NCI-H460 (cell line): ENCODE measurements around the gene HTATIP2.

DNA sequence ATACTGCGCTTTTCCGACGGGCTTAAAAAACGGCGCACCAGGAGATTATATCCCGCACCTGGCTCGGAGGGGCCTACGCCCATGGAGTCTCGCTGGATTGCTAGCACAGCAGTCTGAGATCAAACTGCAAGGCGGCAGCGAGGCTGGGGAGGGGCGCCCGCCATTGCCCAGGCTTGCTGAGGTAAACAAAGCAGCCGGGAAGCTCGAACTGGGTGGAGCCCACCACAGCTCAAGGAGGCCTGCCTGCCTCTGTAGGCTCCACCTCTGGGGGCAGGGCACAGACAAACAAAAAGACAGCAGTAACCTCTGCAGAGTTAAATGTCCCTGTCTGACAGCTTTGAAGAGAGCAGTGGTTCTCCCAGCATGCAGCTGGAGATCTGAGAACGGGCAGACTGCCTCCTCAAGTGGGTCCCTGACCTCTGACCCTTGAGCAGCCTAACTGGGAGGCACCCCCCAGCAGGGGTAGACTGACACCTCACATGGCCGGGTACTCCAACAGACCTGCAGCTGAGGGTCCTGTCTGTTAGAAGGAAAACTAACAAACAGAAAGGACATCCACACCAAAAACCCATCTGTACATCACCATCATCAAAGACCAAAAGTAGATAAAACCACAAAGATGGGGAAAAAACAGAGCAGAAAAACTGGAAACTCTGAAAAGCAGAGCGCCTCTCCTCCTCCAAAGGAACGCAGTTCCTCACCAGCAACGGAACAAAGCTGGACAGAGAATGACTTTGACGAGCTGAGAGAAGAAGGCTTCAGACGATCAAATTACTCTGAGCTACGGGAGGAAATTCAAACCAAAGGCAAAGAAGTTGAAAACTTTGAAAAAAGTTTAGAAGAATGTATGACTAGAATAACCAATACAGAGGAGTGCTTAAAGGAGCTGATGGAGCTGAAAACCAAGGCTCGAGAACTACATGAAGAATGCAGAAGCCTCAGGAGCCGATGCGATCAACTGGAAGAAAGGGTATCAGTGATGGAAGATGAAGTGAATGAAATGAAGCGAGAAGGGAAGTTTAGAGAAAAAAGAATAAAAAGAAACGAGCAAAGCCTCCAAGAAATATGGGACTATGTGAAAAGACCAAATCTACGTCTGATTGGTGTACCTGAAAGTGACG, 18.7 kb downstream of the ZDHHC13 start:
RAMPAGE:
- cytosol, long total RNA = no peak
- long total RNA = no peak
- nucleus, long total RNA = no peak

GRCh38 chr11:19184929-19185520, 16.8 kb downstream of the CSRP3 start:
RAMPAGE:
- cytosol, long total RNA = no peak
- long total RNA = no peak
- nucleus, long total RNA = no peak

DNA sequence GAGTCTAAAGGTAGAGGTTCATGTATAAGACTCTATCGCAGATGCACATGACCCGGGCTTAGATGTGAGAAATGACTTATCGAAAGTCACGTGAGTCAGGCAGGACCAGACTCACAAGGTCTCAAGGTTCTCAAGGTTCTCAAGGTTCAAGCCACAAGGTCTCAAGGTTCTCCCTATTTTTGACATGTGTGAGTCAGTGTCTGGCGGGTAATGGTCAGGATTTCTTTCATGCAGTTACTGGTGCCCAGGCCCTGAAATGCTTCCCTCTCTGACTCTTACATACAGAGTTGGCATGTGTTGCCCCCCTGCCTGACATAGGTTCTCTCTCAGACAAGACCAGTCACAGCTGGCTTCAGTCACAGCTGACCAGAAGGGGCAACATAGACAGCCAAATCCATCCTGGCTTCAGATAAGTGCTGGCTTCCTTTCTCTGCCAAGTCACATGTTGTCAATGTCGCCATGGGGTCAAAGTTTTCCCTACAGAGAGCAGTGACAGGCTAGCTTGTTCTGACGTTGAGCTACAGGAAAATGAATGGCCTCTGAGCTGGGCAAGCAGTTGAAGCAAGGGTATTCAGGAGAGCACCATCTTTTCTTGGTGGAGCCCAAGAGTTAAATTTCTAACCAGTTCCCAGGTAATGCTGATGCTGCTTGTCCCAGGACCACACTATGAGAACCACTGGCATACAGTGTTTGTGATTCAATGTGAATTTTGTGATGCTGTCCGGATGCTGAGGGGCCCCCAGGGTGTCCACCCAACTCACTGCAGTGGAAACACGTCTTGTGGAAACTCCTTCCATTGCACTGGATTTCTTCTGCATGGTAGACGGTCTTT, 10.0 kb downstream of the CSRP3 start:
RAMPAGE:
- cytosol, long total RNA = no peak
- long total RNA = no peak
- nucleus, long total RNA = no peak

DNA sequence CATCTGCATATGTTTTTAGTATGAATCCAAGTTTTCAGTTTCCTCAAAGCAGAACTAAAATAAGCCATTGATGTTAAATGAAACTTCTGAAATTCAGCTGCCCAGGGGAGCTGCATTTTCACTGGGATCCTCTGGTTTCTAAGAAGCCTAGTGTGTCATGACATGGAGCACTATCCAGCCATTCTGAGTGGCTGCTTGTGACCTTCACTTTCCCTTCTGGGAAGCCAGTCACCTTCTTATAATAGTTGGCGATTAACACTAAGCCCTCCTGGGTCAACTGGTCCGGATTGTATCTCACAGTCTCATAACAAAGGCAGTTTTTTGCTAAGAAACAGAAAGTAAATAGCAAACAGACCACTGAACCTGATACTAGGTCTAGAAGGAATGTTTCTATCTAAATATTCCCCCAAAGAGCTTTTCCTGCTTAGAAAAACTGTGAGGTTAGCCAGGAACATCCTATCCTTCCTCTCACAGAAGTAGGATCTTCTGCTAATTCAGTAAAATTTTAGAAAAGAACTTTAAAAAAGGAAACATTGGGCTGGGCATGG, 7.8 kb downstream of the CSRP3 start:
RAMPAGE:
- cytosol, long total RNA = no peak
- long total RNA = no peak
- nucleus, long total RNA = no peak

DNA sequence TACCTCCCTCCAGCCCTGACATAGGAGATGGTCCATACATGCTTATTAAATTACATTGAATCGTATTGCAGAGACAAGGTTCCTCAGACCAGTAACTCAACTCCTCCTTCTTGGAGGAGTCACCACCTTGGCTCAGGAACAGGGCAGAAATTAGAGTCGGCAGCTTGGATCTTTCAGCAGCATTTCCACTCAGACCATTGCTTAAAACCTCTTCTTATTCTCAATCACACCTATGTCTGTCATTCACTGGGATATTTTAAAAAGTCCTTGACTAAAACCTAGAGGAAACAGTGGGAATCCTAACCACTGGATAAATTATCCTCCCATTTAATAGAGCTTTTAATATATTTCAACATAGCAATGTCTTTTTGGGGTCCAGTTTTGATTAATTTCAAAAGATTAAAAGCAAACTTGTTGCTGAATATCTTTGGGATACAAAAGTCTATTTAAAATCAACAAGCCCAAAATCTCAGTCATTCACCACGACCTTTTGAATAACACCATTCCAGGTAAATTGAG, 835 bp downstream of the CSRP3 start:
RAMPAGE:
- cytosol, long total RNA = no peak
- long total RNA = no peak
- nucleus, long total RNA = no peak

DNA sequence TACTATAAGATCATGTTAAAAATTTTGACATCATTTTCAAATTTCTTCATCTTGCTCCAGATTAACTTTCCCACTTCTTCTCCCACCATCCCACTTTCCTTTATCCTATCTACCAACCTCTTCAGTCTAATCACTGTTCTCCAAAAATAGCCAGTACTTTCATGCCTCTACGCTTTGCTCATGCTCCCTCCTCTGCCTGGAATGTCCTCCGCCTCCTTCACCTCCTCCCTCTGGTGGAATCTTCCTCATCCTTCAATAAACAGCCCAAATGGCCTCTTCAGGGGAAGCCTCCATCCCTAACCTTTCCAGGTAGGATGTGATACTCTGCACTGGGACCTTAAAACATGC, 7.8 kb upstream of the CSRP3 start:
RAMPAGE:
- cytosol, long total RNA = no peak
- long total RNA = no peak
- nucleus, long total RNA = no peak

DNA sequence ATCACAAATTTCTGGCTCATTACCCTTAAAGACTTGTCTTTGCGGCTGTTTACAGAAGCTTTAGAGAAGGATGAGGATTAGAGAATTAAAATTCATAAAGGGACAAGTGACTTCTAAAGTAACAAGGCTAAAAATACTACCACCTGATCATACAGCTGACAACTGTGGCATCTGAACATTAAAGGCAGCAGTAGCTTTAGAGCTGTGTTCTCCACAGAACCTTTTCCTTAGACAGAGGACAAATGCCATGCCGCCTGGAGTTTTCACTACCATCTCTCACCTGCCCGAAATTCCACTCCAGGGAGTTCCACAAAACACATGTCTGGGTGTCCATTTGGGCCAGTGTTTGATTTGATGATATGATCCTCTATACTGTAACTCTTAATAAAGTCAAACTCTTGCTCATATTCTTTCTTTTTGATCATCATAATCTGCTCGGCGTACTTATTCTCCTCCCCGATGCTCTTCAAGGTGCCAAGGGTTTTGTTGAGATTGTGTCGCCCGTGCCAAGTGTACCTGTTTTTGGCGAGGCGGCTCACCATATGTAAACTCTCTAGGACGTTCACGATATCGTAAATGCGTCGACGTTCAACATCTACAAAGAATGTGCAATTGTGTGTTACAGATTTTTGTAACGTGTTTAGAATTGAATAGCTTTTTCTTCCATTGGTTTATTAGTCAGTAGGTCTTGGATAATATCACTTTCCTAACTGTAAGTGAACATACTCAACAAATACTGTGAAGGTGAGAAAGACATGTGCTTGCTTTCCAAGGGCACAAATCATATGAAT, 6.1 kb downstream of the E2F8 start:
RAMPAGE:
- cytosol, long total RNA = no peak
- long total RNA = no peak
- nucleus, long total RNA = no peak

DNA sequence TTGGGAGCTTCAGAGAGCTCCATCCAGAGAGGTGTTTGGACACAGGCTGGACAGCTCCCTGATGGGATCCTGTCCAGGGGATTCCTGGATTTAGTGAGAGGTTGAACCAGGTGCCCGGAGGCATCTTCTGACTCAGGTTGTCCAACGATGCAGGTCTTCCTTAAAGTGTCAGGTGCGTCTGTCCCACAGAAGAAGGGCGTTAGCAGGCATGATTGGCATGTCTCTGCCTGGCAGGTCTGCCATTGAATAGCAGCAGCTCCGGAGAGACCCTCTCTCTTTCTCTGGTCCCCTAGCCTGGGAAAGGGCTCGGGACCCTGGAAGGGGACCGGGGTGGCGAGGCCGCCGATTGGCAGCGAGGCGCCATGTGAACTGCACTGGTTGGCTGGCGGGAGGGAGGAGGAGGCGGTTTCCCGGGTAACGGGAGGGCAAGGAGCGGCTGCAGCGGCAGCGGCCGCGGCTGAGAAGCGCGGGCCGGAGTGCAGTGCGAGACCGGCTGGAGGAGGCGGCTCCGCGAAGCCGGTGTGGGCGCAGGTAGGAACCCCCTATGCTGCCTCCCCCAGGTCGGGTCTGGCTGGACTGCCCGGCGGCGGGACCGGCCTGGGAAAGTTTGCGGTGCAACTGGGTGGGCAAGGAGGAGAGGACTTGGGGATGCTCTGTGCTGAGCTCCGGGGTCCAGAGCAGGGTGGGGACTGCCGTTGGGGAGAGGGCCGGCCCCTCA, 104.2 kb upstream of the E2F8 start:
RAMPAGE:
- cytosol, long total RNA = no peak
- long total RNA = no peak
- nucleus, long total RNA = no peak

GRCh38 chr11:19432148-19433249, 191.8 kb upstream of the E2F8 start:
RAMPAGE:
- cytosol, long total RNA = no peak
- long total RNA = no peak
- nucleus, long total RNA = no peak

GRCh38 chr11:19676087-19676801, 36.4 kb upstream of the NAV2 start:
RAMPAGE:
- cytosol, long total RNA = no peak
- long total RNA = no peak
- nucleus, long total RNA = no peak

GRCh38 chr11:19698362-19698705, 14.3 kb upstream of the NAV2 start:
RAMPAGE:
- cytosol, long total RNA = no peak
- long total RNA = no peak
- nucleus, long total RNA = no peak

GRCh38 chr11:19725765-19726208, 13.2 kb downstream of the NAV2 start:
RAMPAGE:
- cytosol, long total RNA = no peak
- long total RNA = no peak
- nucleus, long total RNA = no peak

DNA sequence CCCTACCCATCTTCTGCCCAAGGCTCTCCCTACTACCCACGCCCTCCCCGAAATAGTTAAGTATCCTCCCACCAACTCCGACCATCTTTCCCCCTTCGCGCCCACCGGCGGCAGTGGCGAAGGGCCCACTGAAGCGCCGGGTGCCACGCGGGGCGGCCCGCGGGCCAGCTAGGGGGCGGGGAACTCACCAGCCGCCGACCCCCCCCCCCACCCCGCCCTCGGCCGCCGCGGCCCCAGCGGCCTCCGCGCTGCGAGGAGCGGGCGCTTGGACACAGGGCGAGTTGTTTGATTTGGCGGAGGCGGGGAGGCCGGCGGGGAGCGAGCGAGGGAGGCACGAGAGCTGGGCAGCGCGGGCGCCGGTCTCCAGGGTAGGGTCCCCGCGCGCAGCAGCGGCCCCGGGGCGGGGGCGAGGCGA, 64.3 kb downstream of the NAV2 start:
RAMPAGE:
- cytosol, long total RNA = no peak
- long total RNA = no peak
- nucleus, long total RNA = no peak

RAMPAGE:
- cytosol, long total RNA = no peak
- long total RNA = no peak
- nucleus, long total RNA = no peak
Observed at GRCh38 chr11:19798892-19799294, 86.3 kb downstream of the NAV2 start.

RAMPAGE:
- cytosol, long total RNA = no peak
- long total RNA = no peak
- nucleus, long total RNA = no peak
Observed at GRCh38 chr11:19813491-19813802, 100.8 kb downstream of the NAV2 start.

RAMPAGE:
- cytosol, long total RNA = no peak
- long total RNA = no peak
- nucleus, long total RNA = no peak
Observed at GRCh38 chr11:19953113-19953809, 207.0 kb downstream of the DBX1 start.

GRCh38 chr11:20048683-20049518, 111.4 kb downstream of the DBX1 start:
RAMPAGE:
- cytosol, long total RNA = no peak
- long total RNA = no peak
- nucleus, long total RNA = no peak

DNA sequence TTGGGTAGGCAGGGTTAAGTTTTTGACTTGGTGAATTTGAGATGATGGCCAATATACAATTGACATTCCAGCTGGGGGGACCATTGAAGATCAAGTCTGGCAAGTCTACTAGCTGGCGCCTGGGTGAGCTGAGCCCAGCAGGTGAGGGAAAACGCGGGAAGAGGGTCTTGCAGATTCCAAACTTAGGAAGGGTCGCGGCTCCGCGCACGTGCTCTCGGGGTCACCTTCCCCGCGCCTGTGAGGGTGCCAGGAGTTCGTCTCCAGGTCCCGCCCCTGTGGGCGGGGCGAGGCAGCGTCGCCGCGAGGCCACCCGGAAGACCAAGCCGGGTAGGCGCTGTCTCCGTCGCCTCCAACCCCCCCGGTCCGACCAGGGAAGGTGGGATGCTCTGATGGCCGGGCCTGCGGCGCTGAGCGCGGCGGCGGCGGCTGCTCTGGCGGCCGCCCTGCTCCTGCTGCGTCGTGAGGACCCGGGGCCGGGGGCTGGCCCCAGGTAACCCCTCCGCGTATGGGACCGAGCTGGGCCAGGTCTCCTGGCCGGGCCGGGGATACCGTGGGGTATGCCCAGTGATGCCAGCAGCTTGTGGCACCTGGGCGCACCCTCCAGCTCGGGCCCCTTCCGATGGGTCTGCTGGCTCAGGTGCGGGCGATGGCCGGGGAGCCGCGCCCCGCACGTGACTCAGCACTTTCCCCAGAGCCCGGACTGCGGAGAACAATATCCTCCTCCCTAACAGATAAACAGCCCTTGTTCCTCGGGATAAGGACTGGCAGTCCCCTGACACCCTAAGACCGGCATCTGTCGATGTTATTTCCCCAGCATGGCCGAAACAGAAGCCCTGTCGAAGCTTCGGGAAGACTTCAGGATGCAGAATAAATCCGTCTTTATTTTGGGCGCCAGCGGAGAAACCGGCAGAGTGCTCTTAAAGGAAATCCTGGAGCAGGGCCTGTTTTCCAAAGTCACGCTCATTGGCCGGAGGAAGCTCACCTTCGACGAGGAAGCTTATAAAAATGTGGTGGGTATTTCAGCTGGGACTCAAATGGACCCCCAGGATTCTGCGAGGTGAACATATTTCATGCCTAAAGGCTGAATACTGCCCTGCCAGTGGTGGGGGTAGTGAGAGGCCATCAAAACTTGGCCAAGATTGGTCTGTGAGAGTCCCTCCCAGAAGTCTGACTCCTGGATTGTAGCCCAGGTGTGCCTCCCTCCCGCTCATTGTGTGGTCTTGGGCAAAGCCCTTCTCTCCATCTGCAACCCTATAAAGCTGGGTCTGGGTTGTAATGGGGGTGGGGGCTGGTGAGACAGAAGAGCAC, at the start of gene HTATIP2:
Gene HTATIP2, plus strand, starts transcription at position 292 of the 1,308 bp plus-strand sequence.
RAMPAGE:
- cytosol, long total RNA = start-site peak on the plus strand centred at position 312 of the sequence, 69 bp wide, 562 and 356 reads in 2 replicates; start-site peak on the plus strand centred at position 732 of the sequence, 82 bp wide, 340 and 397 reads in 2 replicates
- long total RNA = start-site peak on the plus strand centred at position 304 of the sequence, 56 bp wide, 355 and 682 reads in 2 replicates; start-site peak on the plus strand centred at position 735 of the sequence, 75 bp wide, 230 and 325 reads in 2 replicates
- nucleus, long total RNA = start-site peak on the plus strand centred at position 316 of the sequence, 43 bp wide, 369 and 74 reads in 2 replicates; start-site peak on the plus strand centred at position 731 of the sequence, 57 bp wide, 286 and 59 reads in 2 replicates

RAMPAGE:
- cytosol, long total RNA = no peak
- long total RNA = no peak
- nucleus, long total RNA = no peak
Observed at GRCh38 chr11:20501865-20502359, 97.5 kb upstream of the SLC6A5 start.

GRCh38 chr11:21912427-21912836, 280.5 kb upstream of the ANO5 start:
RAMPAGE:
- cytosol, long total RNA = no peak
- long total RNA = no peak
- nucleus, long total RNA = no peak